Gastroesophageal sphincter (tissue), 4 donors: ENCODE results near the gene CCNE1.

DNA sequence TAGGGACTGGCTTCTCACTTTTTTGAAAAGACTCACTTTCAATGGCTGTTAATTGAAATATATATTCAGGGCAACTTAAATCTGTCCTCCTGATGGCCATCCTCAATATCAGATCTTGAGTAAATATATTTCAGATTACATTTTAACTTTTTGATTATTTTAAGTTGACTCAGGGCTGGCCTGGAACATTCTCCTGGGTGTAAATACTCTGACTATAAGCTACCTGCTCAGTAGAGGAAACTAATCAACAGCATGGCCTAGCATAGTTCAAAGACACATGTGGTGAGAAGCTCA lies 5.5 kb upstream of the ZNF726 start:
- PRO-cap: no peak
- RAMPAGE, long total RNA, 4 experiments: no peak in any of the 4 experiments

GRCh38 chr19:23917618-23918266 lies 3.1 kb downstream of the ZNF726 start:
- PRO-cap: no peak
- RAMPAGE, long total RNA, 4 experiments: no peak in any of the 4 experiments

DNA sequence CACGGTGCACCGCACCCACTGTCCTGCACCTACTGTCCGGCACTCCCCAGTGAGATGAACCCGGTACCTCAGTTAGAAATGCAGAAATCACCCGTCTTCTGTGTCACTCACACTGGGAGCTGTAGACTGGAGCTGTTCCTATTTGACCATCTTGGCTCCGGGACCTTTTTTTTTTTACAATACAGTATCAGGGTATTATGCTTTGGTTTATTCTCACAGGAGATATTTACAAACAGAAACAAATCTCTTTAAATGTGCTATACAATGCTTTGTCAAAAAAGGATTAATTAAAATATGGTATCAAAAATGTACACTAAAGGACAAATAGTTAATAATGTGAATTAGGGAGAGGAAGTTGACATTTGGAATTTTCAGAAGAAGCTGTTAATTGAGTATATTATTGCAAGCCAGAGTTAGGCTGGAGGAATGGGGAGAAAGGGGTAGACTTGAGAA lies 67.6 kb upstream of the ZNF254 start:
- PRO-cap: unidirectional peak, minus-strand start at position 174 of the sequence
- RAMPAGE, long total RNA, 4 experiments: no peak in any of the 4 experiments

- PRO-cap: no peak
- RAMPAGE, long total RNA, 4 experiments: no peak in any of the 4 experiments
Measured at GRCh38 chr19:27771583-27772207, 1441.3 kb downstream of the UQCRFS1 start.

DNA sequence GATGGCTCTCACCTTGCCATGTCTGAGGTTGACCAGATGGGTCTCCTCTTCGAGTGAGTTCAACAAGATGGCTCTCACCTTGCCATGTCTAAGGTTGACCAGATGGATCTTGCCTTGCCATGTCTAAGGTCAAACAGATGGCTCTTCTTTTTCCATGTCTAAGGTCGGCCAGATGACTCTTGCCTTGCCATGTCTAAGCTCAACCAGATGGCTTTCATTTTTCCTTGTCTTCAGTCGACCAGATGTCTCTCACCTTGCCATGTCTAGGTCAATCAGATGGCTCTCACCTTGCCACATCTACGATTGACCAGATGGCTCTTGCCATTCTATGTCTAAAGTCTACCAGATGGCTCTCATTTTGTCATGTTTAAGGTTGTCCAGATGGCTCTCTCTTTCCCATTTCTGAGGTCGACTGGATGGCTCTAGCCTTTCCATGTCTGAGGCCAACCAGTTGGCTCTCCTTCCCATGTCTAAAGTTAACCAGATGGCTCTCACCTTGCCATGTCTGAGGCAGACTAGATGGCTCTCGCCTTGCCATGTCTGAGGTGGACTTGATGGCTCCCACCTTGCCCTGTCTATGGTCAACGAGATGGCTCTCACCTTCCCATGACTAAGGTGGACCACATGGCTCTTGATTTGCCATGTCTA lies 1440.4 kb downstream of the UQCRFS1 start:
- PRO-cap: no peak
- RAMPAGE, long total RNA, 4 experiments: no peak in any of the 4 experiments

GRCh38 chr19:27793013-27793820 lies 1419.7 kb downstream of the UQCRFS1 start:
- PRO-cap: bidirectional peak, plus-strand start at chr19:27793492, minus-strand start at chr19:27793378
- RAMPAGE, long total RNA, 4 experiments: start-site peak on the plus strand in 4 of 4 experiments, at chr19:27793439-27793498 at its widest, 15 to 32 reads per replicate; start-site peak on the minus strand in 4 of 4 experiments, at chr19:27793344-27793727 at its widest, 21 to 65 reads per replicate

DNA sequence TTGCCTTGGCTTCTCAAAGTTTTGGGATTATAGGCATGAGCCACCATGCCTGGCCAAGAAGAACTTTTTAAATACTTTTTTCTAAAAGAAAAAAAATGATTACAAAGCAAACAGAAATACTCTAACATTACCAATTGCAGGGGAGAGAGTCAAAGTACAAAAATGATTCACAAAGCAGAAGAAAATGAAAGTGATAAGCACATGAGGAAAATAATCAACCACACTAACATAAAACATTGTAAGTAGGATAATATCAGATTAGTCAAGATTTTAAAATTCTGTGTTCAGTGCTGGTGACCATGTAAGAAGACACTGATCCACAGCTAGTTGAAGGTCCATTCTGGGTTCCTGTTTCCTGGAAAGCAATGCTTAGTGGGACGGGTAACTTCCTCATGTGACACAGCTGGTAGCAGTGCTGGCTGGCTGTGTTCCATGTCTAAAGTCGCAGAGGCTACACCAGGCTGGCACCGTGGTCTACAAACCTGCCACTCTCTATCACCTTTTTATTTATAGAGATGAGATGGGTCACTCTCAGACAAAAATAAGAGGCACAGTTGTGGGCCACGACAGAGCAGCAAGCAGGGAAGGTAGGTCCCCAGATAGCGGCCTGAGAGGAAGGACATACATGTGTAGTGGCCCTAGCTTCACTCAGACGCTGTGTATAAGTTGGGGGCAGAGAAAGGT lies 731.9 kb downstream of the UQCRFS1 start:
- PRO-cap: no peak
- RAMPAGE, long total RNA, 4 experiments: no peak in any of the 4 experiments

DNA sequence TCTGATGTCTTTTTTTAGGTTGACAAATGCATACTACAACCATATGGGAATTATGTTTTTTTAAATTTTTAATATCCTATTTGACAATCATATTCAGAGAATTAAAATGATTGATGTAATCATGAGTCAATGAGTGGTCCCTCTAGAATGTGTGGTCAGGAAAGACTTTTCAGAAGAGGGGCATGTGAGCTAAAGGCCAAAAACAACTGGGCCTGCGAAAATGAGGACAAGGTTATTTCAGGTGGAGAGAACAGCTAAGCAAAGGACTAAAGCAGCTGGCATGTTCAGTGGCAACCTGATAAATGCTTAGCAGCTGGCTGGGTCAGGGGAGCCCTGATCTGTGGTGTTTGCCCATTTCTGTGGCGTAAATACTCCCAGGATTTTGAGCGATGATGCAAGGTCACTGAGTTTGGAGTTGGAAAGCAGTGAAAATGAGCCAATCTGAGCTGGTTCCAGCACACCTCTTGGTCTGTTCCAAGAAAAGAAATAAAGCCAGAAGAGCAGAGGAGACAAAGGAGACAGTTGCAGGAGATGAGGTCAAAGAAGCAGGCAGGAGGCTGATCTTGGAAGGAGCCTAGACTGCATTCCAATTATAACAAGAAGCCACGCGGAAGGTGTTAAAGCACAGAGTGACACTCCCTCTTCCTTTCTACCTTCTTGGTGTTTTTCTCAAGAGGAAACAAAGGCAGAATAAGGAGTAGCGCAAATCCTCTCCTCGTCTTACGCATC lies 704.3 kb downstream of the UQCRFS1 start:
- PRO-cap: no peak
- RAMPAGE, long total RNA, 4 experiments: no peak in any of the 4 experiments

DNA sequence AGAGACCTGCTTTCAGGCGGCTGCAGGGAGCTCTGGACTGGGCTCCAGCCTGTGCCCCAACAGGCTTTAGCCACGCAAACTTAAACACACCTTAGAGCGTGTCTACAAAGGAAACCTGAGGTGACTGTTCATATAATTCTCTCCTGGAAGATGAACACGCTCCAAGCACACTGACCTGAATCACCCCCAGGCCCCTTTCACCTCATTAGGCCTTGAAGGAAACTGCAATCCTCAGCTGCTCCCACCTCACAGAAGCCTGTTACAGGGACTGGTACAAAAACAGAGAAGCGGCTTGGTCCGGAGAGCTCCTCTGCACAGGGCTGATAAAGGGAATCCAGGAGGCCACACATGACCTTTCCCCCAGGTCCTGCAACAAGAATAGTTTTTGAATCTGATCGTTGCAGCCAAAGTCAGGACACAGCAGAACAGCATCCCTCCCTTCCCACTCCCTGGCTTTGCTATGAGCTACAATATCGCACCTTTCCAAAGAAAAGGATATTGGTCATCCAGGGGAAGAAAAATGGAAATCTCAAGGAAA lies 666.8 kb downstream of the UQCRFS1 start:
- PRO-cap: no peak
- RAMPAGE, long total RNA, 4 experiments: no peak in any of the 4 experiments

GRCh38 chr19:28606265-28606528 lies 606.8 kb downstream of the UQCRFS1 start:
- PRO-cap: no peak
- RAMPAGE, long total RNA, 4 experiments: no peak in any of the 4 experiments

DNA sequence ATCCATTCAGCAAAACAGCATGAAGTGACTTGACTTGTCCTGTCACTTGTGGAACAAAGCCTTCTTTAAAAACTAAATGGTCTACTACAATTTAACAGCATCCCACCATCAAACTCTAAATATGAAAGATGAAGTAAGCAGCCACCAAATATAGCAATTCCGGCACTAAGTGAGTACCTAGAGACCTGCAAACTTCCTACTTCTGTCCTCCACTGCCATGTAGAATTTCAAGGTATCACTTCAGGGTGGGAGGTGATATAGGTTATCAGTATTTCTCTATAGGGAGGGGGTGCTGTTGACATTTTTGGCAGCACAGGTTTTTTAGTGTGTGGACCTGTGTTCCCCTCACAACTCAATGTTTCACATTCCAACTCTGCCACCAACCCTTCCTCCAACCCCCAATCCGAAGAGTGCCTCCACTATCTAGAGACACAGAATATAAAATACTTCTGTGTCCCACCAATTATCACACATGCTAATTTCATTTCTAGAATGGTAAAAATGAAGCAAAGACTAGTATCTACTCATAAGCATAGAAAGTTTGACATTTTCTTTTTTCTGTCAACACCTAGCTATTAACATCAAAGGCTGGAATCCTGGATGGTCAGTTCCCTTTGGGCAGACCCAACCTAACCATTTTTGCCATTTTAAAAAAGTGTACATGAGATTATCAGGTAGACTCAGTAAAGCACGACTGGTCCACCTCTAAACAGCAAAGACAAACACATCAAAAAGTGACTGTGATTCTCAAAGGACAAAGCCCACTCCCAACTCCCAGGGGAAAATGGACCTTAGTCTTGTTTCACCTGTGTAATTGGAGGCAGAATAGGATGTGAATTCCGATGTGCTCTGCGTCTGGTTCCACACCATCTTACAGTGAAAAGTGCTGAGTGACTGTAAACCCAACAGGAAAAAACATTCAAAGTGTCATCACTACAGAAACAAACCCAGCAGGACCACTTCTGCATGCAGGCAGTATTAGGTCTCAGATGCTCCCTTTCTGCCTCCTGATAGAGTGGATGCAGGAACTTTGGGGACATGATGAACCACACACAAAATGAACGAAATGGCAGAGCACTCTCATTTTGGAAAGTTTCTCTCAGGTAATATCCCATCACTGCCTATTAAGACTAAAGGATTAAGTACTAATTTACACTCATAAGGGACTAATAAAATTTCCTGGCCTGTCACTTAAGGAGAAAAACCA lies 6.8 kb downstream of the UQCRFS1 start:
- PRO-cap: unidirectional peak, minus-strand start at position 114 of the sequence
- RAMPAGE, long total RNA, 4 experiments: no peak in any of the 4 experiments

- PRO-cap: no peak
- RAMPAGE, long total RNA, 4 experiments: no peak in any of the 4 experiments
Measured at GRCh38 chr19:29524784-29525674, 765 bp upstream of the VSTM2B start.

DNA sequence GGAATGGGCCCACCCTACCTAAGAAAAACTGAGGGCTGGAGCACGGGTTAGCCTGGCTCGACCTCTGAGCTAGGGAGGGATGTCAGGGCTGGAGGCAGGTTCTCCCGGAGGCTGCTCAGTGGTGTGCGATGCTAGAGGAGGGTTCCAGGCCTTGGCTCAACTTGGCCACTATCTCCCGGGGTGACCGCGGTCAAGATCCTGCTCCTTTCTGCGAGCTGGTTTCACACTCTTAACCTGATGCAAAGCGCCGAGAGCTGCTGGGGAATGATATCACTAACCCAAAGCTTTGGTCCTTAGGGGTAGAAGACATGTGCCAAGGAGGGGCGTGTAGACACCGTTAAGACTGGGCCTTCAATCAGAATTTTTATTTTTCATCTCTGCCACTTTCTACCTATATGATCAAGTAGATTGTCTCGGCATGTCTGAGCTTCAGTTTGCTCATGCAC lies 384 bp downstream of the POP4 start:
- PRO-cap: no peak
- RAMPAGE, long total RNA, 4 experiments: no peak in any of the 4 experiments

GRCh38 chr19:29662338-29663399 lies 2.6 kb upstream of the PLEKHF1 start:
- PRO-cap: bidirectional peak, plus-strand start at chr19:29662836, minus-strand start at chr19:29662722; unidirectional peak, minus-strand start at chr19:29663067
- RAMPAGE, long total RNA, 4 experiments: no peak in any of the 4 experiments

DNA sequence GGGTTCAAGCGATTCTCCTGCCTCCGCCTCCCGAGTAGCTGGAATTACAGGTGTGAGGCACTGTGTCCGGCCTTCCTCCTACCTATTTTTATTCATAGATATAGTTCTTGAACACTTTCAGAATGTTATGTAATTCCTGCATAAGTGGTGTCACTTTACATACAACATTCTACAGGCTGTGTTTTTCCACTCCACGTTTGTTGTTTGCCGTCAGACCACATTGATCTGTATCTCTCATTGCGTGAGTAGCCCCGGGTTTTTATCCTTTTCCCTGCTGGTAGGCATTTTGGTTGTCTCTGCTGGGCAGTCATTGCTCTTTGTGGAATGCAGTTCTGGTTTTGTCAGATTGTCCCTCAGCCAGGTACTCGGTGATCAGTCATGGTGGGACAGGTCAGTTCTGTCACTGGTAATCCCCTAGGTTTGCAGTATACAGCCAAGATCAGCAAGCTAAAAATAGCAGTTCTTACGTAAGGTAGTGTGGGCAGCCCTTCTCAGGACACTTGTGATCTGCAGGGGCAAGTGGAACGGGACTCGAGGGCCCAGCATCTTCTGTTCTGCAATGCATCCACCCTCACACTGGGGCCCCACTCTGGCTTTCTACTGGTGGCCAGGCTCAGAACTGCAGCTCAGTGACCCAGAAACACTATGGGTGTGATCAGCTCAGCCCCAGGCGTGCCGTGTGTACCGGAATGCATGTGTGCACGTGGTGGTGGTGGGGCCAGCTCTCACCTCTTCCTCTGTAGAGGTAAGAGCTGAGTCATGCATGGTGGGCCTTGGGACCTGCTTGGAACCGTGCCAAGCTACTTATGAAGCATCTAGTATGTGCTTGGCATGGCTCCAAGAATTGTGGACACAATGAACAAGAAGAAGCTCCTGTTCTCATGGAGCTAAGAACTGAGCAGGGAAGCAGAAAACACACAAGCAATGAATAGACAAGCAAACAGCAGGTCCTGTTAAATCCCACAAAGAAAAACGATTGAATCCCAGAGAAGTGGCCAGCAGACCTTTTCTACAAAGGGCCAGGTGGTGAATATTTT lies 6.2 kb downstream of the PLEKHF1 start:
- PRO-cap: no peak
- RAMPAGE, long total RNA, 4 experiments: no peak in any of the 4 experiments

DNA sequence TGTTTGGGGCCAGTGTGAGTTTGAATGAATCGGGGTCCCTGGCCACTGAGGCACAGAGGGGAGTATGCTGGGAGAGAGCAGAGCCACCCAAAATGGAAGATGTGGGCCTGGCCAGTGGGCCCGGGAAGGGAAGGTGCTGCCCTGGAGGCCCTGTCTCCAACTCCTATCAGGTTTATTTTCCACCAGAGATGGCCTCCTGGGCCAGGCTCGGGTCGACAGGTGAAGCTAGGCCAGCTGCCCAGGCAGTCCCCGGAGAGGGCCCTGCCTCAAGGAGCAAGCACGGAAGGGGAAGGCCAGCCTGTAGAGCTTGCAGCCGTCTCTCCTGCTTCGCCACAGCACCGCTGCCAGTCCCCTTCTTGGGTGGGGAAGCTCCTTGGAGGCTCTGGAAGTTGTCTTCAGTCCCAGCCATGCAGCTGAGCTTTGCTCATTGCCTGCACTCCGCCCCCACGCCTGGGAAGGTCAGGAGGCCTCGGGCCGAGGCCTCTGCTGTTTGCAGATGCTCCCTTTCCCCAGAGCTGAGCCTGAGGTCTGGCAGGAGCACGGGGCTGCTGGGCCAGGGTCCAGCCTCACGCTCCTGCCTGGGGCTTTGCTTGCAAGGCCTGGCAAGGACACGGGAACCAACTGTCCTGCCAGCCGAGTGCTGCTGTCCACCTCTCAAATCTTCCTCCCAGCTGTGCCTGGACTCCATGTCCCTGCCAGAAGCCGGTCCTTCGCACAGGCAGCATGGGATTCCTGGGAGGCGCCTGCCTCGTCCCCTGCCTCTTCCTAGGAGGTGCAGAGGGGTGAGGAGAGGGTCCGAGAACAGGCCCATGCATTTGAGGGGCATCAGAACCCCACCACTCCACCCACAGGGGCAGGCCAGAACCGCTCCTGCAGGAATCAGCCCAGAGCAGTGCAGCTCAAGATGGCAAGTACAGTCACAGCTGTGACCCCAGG lies 13.3 kb downstream of the PLEKHF1 start:
- PRO-cap: bidirectional peak, plus-strand start at position 512 of the sequence, minus-strand start at position 395 of the sequence
- RAMPAGE, long total RNA, 4 experiments: no peak in any of the 4 experiments

DNA sequence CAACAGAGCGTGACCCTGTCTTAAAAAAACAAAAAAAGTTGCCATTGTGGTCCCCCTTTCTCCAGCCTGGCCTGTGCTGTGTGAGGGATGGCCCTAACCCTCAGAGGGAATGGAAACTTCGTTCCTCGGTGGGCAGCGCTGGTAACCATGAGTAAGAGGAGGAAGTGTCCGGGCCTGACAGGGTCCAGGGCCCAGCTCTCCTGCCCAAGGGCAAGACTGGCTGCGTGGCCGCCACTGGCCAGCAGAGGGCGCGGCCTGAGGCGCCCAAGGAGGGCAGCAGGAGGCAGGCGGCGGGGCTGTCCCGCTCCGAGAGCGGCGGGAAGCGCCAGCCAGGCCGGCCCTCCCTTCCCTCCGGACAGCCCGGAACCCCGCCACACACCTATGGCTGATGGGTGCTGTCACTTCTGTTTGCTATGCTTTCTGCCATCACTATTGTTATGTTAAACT lies 45.0 kb upstream of the C19orf12 start:
- PRO-cap: no peak
- RAMPAGE, long total RNA, 4 experiments: no peak in any of the 4 experiments

DNA sequence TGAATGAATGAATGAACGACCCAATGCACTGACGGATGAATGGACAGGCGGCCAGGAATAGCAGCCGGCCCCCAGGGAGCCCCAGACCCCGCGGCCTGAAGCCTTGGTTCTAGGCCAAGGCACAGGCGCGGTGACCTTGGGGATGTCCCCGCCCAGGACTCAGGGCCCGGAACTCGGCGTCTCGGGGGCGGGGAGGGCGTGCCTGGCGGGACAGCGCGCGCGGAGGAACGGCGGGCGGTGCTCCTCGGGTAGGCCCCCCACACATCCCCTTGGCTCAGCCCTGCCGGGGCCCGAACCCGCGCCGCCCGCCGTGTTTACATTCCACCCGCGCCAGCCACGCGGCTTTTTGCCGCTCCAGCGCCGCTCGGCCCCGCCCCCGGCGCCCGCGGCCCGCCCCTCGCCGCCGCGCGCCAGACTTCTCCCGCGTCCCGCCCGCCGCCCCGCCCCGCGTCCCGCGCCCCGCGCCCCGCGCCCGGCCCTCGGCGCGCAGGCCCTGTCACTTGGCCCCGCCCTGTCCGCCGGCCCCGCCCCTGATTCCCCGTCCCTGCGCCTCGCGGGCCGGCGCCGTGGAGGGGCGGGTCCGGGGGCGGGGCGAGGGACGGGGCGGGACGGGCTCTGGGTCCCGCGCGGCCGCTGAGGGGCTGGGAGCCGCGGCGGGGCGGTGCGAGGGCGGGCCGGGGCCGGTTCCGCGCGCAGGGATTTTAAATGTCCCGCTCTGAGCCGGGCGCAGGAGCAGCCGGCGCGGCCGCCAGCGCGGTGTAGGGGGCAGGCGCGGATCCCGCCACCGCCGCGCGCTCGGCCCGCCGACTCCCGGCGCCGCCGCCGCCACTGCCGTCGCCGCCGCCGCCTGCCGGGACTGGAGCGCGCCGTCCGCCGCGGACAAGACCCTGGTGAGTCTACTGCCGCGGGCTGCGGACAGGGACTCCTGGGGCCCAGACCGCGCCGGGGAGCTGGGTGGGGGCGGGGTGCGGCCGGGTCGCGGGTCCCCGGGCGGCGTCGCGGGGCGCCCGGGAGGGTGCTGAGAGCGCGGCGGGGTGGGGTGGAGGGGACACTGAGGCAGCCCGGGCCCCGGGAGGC lies at the start of gene CCNE1:
CCNE1 (plus strand) TSS at position 729 of the 1,077 bp plus-strand sequence.
- PRO-cap: bidirectional peak, plus-strand start at position 732 of the sequence, minus-strand start at position 502 of the sequence
- RAMPAGE, long total RNA, 4 experiments: no peak in any of the 4 experiments

DNA sequence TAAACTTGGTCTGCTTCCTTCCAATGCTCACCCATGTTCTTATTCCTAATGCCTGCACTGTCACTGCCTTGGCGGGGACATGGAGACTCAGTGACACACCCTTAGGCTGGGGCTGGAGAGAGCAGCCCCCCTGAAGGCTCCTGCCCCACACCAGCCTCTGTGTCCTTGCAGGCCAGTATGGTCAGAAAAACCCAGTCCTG lies 211.0 kb upstream of the ZNF536 start:
- PRO-cap: unidirectional peak, minus-strand start at position 88 of the sequence
- RAMPAGE, long total RNA, 4 experiments: no peak in any of the 4 experiments

- PRO-cap: no peak
- RAMPAGE, long total RNA, 4 experiments: no peak in any of the 4 experiments
Measured at GRCh38 chr19:30360477-30360736, 11.8 kb upstream of the ZNF536 start.